Fallopian tube (tissue), 1 donor: ENCODE measurements around a stretch of chr14.

- PRO-cap = no peak
Observed at GRCh38 chr14:30670092-30670530, 48.0 kb downstream of the SCFD1 start.

DNA sequence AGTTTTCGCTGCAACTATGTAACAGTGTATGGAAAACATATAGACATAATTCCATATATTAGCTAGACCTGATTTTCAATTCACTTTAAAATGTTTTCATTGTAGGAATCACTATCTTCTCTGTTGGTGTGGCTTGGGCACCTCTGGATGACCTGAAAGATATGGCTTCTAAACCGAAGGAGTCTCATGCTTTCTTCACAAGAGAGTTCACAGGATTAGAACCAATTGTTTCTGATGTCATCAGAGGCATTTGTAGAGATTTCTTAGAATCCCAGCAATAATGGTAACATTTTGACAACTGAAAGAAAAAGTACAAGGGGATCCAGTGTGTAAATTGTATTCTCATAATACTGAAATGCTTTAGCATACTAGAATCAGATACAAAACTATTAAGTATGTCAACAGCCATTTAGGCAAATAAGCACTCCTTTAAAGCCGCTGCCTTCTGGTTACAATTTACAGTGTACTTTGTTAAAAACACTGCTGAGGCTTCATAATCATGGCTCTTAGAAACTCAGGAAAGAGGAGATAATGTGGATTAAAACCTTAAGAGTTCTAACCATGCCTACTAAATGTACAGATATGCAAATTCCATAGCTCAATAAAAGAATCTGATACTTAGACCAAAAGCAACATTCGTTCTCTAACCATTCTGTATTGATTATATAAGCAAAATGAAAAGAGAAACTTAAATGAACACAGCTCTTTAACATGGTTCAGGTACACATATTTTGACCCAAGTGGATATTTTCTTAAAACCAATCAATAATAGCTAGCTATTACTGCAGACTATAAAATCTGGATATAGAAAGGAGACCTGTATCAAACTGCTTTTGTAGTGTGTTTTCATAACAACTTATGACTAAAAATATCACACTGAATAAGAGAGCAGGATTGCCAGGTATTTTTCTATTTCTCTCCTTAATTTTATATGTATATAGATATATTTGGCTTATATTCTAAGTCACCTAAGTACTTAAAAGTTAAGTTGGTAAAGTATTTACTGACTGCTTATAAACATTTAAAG is 15.5 kb downstream of the COCH start:
- PRO-cap = no peak

DNA sequence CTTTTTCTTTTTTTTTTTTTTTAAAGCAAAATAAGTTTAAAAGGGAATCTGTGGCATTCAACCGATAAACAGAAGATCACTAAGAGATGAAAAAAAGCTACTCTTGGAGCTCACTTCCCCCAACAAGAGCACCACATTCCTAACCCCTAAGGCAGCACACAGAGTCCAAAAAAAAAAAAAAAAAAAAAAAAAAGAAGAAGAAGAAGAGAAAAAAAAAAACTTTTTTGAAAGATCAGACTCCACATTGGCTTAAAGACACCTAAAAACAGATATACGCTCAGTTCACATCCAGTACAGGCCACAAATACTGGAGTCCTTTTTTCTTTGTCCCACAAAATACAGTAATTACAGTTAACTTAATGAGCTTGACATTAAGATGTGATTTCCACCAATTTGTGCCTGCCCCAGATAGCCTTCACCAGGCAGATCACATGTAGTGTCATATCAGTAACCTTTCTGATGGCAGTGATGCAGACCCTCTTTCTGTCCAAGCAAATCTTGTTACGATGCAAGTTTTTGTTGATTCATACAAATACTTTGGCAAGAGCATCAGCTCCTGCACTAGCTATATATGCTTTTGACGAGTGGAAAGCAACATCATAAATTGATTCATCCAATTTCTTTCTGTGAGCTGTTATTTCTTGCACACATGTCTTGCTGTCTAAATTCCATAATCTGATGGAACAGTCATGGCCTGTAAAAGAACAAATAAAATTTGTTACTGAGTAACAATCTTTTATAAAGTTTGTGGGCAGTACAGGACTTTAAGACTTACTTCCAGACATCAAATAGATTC is 20.7 kb downstream of the COCH start:
- PRO-cap = no peak

- PRO-cap = no peak
Observed at GRCh38 chr14:30907876-30908450, 33.6 kb downstream of the COCH start.

- PRO-cap = no peak
Observed at GRCh38 chr14:31000479-31001154, 24.8 kb upstream of the AP4S1 start.

GRCh38 chr14:31122864-31123475 is 84.6 kb downstream of the HECTD1 start:
- PRO-cap = no peak

- PRO-cap = no peak
Observed at GRCh38 chr14:31207323-31207438, 412 bp downstream of the HECTD1 start.

DNA sequence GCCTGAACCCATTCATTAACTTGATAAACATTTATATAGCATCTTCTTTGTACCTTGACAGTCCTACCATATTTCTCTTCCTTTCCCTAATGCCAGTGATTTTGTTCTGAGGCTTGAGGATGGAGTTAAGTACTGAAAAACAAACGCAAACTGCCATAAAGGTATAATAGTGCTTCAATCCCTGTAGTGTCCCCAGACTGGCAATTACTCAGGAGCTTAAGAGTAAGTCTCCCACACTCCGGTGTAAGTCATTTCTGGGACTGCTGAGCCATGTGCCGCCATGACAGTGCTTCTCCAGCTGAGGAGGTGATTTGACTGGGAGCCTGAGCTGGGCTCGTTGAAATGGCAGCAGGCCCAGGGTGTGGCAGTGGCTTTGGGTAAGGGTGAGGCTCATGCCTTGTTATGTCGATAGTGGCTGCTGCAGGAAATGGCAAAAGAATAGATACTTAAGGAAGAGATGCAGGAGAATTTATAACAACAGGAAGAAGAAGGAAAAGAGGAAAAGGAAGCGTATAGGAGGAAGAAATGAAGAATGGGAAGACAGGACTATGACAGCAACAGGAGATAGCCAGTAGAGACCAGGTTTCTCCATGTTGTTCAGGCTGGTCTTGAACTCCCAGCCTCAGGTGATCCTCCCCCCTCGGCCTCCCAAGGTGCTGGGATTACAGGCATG is 43.9 kb upstream of the HECTD1 start:
- PRO-cap = no peak

GRCh38 chr14:31685047-31685657 is 123.9 kb downstream of the NUBPL start:
- PRO-cap = no peak

GRCh38 chr14:32075533-32076034 is 1.5 kb upstream of the ARHGAP5 start:
- PRO-cap = unidirectional peak, plus-strand start at chr14:32075880

DNA sequence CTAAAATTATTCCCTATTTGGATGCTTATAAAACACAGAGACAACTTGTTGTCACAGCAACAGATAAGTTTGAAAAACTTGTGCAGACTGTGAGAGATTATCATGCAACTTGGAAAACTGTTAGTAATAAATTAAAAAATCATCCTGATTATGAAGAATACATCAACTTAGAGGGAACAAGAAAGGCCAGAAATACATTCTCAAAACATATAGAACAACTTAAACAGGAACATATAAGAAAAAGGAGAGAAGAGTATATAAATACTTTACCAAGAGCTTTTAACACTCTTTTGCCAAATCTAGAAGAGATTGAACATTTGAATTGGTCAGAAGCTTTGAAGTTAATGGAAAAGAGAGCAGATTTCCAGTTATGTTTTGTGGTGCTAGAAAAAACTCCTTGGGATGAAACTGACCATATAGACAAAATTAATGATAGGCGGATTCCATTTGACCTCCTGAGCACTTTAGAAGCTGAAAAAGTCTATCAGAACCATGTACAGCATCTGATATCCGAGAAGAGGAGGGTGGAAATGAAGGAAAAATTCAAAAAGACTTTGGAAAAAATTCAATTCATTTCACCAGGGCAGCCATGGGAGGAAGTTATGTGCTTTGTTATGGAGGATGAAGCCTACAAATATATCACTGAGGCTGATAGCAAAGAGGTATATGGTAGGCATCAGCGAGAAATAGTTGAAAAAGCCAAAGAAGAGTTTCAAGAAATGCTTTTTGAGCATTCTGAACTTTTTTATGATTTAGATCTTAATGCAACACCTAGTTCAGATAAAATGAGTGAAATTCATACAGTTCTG is 14.5 kb downstream of the ARHGAP5 start:
- PRO-cap = no peak

- PRO-cap = no peak
Observed at GRCh38 chr14:32093332-32093814, 16.3 kb downstream of the ARHGAP5 start.

DNA sequence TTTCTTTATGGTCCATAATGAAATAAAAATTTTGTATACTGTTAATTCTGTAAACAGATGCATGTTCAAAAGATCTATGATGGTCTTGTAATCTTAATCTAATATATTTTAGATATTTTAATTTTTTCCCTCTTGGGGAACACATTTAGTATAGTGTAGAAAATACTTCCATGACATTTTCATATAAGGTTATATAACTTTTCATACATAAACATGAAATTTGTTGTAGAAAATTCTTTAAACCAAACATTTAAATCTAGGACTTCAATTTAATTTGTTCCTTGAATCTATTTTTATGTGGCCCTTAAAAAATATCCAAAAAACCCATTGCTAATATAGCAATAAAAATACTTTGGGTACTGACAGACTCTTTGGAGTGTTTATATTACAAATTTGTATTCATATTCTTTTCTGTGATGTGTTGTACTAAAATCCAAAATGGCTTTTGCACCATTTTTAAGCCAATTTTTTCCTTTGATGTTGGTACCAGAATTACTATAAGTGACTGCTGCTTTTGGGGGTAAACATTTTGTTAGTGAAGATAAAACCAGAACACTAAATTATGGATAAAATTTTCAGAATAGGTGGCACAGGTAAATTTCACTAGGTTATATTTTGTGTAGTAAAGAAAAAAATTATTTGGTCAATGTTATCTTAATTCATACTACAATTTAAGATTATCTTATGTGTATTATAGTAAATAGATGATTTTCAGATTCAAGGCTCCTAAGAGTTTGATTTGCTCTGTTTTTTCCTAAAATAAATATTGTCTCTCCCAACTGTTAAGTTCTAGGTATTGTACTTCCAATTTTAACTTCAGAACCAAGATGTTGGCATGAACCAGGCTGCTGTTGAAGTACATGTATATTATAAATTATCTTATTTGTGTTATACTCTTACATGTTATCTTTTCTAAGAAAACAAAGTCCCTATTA is 78.8 kb downstream of the ARHGAP5 start:
- PRO-cap = no peak

DNA sequence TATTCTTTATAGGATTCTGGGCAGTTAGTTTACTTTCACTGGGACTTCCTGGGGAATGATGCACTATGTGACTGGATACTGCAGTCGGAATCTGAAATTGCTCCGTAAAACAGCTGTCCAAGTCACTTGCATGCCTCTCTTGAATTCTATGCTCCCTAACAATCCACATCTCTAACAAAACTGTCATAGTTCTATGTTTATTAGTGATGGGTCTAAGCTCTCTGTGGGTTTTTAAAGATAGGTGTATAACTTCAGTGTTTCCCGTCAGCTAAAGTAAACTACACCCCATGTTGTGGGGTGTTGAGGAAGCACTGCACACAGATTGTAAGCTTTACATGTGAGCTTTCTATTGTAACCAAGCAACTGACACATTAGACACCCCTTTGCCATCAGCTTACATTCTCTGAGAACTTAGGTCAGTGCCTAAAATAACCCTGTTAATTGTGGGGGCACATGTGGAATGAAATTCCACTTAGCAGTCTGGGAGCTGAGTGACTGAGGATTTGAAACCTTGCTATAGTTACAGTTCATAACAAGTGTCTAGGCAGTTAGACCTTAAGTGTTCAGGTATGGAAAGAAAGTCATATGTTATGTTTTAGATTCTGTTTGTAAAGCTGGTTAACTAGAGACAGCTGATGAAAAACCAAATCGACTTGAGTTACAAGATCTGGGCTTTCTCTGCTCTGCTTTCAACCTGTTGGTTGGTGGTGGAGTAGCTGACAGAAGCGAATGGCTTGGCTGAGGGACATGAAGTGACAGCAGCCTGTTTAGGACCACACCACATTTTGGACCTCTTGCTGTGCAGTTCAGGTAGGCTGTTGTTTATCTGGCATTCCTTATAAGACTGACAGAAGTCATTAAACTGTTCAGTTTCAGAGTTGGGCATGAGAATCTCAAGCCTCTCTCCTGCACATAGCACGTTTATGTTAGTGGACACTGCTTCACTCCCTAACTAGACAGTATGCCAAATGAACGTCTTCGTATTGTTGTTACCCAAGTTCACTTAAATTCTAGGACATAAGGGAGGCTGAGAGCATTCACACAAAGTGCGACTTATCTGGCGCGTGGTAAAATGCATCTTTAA is 165.8 kb downstream of the AKAP6 start:
- PRO-cap = no peak

GRCh38 chr14:32509439-32510477 is 180.7 kb downstream of the AKAP6 start:
- PRO-cap = bidirectional peak, plus-strand start at chr14:32510149, minus-strand start at chr14:32509995

DNA sequence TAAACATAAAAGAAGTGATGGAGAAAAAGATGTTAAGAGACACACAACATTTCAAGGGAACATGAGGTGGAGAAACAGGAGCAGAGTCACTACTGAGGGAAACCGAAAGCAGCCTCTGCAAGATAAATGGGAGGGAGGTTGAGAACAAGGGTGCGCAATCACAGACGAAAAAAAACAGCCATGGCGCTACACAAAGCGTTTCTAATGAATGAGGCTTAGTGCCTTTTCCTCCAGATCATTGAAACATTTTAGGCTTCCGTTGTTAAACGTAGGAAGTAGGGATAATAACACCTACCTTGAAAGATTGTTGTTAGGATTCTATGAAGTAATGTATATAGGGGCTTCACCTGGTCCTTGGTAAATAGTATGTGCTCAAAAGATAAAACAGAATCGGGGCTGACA is 228.2 kb upstream of the NPAS3 start:
- PRO-cap = bidirectional peak, plus-strand start at position 168 of the sequence, minus-strand start at position 117 of the sequence

- PRO-cap = unidirectional peak, minus-strand start at chr14:32897311
Observed at GRCh38 chr14:32896915-32898040, 41.4 kb upstream of the NPAS3 start.

- PRO-cap = bidirectional peak, plus-strand start at chr14:32939521, minus-strand start at chr14:32939438; bidirectional peak, plus-strand start at chr14:32939890, minus-strand start at chr14:32939775
Observed at GRCh38 chr14:32939140-32940102, 742 bp downstream of the NPAS3 start.

- PRO-cap = no peak
Observed at GRCh38 chr14:32986614-32987305, 48.1 kb downstream of the NPAS3 start.

GRCh38 chr14:33704594-33704906 is 246.3 kb downstream of the EGLN3 start:
- PRO-cap = unidirectional peak, plus-strand start at chr14:33704742